ENCODE data around the gene HOXD10.

DNA sequence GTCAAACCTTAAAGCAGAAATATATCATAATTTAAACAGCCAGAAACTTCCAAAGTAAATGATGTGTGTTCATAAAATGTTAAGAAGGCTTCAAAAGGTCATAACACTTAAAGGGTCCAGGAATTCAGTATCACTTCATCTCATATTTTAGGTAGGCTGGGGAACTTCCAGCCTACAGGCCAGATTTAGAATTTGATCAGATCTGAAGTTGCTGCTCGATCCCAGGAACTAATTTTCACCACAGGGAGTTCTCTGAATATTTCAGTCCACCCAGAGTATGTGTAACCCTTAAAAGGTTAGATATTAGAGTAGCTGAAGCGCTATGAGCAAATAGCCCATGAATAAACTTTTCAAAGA, 1.7 kb downstream of the WIPF1 start:
- PRO-cap, 2 experiments: no peak in any of the 2 experiments

GRCh38 chr2:174606257-174606712, 8.7 kb upstream of the WIPF1 start:
- PRO-cap, 2 experiments: no peak in any of the 2 experiments

- PRO-cap, 2 experiments: no peak in any of the 2 experiments
Measured at GRCh38 chr2:174619688-174620118, 22.1 kb upstream of the WIPF1 start.

DNA sequence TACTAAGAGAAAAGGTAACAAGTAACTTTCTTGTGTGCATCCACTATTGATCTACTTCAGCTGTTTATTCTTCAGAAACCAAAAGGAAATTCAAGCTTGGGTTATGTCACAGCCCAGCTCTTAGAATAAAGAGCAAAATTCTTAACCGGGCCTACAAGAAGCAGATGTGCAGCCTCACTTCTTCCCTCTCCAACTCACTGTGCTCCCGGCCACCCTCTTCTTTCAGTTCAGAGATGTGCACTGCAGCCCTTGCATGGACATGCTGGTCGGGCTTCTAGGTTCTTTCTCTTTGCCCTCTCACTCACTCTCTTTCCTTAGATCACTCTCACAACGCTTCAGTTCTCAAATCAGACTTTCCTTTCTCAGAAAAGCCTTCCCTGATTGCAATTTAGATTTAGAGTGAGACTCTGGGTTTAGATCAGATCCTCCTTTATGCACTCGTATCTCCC, 104.1 kb downstream of the CHN1 start:
- PRO-cap, 2 experiments: no peak in any of the 2 experiments

DNA sequence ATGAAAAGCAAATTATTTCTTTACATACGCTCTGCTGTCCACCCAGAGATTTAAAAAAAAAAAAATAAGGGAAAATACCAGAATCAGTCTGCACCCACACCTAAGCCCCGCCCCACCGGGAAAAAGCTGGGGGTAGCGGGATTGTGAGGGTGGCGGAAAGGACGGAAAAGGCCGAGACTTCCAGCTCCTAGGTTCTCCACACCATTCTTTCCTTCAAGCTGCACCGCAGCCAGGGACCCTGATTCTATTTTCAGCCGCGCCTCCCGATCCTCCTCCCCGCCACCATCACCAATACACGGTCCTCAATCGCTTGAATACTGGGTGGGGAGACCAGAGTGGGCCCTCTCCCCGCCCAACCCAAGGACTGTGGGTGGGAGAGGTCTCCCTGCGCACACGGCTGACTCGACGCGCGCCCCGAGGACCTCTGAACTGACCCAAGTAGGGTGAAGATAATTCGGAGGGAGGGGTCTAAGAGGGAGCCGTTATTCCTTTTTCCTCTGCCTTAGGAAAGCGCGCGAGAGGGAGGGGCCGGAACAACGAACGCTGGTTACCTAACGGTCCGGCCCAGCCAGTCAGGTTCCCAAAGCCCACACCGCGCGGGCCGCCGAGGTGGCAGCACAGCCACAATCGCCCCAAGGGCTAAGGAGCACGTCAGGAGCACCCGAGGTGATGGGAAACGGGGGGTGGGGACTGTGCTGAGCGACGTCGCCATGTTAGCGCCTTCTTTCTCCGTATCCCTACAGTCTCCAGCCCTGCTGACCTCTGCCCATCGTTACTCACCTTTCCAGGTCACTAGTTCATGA, 532 bp downstream of the ATF2 start:
- PRO-cap, 2 experiments: peak in 2 of 2 experiments; most common plus-strand start position 141 of the sequence (in 1)

DNA sequence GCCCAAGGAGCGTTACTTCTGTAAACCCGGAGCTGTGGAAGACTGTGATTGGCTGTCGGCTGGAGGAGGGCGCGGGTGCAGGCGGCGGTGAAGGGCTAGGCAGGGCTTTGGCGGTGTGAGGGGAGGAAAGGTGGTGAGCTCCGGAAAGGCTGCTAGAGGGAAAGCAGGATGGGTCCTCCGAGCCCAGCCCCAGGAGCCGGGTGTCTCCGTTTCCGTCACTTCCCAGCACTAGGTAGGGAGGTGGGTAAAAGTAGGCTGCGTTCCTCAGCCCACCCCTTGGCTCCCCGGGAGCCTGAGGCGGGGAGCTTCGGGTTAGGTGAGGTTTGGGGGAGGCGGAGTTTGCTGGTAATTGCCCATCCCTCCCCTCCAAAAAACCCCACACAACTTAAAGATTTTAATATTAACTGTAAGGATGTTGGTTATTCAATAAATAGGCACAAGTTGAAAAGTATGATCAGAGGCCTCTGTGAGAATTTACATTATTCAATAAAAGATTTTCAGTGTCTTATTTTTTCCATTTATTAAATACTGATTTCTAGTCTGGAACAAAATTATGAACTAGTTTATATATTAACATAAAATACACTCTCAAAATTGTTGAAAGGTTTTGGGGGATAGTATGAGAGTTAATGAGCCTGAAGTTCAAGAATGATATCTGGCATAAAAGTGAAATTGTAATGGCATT, 600 bp upstream of the ATF2 start:
- PRO-cap, 2 experiments: peak in 2 of 2 experiments; most common plus-strand start position 51 of the sequence (in 1)

GRCh38 chr2:176079467-176080570, 3.9 kb downstream of the EVX2 start:
- PRO-cap, 2 experiments: no peak in any of the 2 experiments

- PRO-cap, 2 experiments: no peak in any of the 2 experiments
Measured at GRCh38 chr2:176111244-176111785, 4.2 kb downstream of the HOXD11 start.

- PRO-cap, 2 experiments: no peak in any of the 2 experiments
Measured at GRCh38 chr2:176116258-176116878, at the start of gene HOXD10. HOXD10 (plus strand) TSS chr2:176116778.

DNA sequence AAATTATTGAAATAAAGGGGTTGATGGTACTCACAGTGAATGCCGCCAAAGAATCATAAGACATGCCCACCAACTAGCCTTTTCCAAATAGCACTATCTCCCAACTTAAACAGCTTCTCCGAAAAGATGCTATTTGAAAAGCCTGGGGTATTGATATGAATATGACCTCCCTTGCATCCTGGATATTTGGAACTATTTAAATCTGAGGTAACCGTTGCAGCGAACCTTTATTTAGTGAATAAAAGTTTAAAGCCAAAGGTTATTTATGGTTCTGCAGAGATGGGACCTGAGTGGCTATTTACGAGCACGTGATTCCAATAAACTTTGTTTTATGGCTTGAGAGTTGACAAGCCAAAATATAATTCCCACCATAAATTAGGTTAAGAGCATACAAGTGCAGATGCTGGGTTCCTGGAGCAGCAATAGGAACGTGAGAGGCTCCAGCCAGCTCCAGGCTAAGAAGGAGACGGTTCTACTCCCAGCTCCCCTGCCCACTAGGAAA, 5.3 kb upstream of the HOXD4 start:
- PRO-cap, 2 experiments: no peak in any of the 2 experiments

- PRO-cap, 2 experiments: no peak in any of the 2 experiments
Measured at GRCh38 chr2:176174888-176175467, 13.5 kb upstream of the HOXD1 start.

DNA sequence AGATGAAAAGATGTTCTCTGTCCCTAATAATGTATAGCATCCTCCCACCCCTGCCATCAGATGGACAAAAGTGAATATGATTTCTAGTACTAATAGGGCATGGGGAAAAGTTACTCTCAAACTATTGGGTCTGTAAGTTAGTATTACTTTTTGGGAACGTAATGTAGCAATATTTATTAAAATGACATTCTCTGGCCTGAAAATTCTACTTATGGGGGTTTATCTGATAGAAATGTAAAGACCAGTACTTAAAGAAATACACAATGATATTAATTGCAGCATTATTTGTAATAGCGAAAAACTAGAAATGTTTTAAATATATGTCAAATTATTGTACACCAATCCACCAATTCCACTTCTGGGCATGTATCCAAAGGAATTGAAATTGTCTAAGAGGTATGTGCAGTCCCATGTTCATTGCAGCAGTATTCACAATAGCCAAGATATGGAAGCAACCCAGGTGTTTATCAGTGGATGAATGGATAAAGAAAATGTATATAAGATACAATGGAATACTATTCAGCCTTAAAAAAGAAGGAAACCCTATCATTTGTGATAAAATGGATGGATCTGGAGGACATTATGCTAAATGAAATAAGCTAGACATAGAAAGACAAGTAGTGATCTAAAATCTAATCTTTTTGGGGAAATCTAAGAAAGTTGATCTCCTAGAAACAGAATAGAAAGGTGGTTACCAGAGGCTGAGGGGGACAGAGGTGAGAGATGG, 2.5 kb downstream of the MTX2 start:
- PRO-cap, 2 experiments: no peak in any of the 2 experiments

DNA sequence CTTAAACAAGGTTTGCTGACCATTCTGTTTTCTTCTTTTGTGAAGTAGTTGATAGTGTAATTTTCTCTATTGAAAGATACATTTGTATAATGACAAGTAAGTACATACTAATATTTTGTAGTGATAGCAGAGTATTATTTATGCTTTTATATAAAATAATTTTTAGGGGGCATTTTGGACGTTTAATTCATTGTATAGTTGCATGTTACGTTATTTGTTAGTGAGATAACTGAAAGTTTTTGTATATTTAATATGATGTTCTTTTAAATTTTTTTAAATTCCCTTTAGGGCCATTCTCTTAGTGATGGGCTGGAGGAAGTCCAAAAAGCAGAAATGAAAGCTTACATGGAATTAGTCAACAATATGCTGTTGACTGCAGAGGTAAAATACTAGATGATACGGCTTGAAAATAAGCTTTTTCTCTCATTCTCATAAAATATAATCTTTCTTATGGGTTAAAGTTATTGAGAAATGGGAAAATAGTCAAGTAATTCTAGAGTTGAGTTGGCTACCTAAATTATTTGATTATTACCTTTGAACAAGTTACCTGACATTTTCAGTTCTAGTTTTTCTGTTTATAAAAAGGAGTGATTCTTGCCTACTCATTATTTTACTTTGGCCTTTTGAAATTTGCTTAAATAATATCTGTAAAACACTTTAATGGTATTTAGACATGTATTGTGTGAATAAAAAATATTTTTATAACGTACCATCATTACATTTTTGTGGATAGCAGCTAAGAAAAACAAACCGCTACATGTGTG, 58.9 kb downstream of the MTX2 start:
- PRO-cap, 2 experiments: no peak in any of the 2 experiments

DNA sequence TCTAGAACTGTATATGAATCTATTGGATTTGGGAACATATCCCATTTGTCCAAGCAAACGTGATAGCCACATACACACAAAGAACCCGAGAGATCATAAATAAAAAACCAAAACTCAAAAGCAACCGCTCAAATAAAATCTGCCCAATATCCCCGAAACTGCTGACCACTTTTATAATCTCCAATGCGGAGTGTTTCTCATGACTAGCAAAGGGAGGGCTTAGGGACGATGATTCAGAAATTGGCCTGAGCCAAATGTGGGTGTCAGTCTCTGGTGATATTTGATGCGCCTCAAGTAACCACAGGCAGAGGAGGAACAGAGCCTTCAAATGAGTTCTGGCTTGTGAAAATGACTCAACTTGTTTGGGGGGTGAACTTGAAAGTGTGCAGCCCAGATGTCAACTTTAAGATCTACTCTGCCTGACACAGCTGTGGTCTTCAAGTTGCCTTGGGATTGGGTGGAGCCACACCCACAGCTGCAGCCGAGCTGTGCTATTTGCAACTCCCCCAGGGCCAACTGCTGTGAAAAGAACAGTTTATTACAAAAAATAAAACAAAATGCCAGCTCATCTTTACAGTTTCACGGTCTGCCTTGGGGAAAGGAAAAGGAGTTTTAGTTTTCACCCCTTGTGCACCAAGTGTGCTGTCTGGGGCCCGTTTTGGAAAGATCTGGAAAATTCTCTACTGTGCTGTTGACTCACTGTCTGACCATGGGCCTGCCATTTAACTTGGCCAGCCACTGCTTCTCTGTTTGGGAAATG, 222.0 kb downstream of the MTX2 start:
- PRO-cap, 2 experiments: no peak in any of the 2 experiments

DNA sequence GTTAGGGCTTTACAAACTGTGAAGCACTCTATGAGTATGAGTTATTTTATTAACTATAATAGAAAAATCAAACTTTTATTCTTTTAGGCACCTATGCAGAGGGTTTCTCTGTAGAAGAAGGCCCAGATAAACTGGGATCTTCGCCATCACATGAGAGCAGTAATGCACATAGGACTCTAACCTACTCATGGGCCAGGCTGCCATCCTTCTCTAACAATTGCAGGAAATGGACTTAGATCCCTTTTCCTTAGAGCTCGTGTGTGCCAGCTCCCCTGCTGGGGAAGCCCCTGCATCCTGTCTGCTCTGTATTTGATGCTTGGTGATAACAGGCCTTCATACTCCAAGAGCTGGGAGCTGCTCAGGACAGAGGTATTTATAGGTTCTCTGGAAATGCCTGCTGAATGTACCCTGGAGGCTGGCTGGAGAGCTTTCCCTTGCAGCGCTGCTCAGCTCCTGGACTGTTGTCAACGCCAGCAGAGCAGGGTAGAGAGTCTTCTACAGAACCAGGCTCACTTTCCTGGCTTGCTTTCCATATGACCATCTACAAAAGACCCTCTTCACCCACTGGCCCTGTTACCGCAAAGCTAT, 249.6 kb downstream of the MTX2 start:
- PRO-cap, 2 experiments: no peak in any of the 2 experiments

DNA sequence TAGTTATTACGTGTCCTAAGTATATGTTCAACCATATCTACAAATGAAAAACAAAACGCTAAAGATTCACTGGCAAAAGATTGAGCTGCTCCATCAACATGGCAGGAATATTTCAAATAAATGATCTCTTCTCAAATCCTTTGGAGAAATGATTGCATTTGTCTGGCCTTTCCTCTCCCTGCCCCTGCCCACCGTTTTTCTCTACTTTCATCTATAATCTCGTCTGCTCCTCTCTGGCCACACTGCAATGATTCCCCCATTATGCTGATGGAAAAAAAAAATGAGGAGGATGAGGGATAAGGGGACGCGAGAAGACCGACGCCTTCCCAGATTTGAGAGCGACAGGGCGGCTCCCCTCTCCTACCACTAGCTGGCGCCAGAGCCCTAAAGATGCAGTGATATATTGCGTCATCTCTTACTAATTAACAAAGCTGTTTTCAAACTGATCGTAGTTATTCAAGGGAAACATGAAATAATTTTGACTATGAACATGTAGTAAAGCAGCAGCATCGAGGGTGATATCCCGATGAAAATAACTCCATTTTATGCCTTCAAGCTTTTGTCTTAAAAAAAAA, 48.1 kb upstream of the HNRNPA3 start:
- PRO-cap, 2 experiments: no peak in any of the 2 experiments

- PRO-cap, 2 experiments: no peak in any of the 2 experiments
Measured at GRCh38 chr2:177219665-177220031, 7.1 kb downstream of the HNRNPA3 start.

DNA sequence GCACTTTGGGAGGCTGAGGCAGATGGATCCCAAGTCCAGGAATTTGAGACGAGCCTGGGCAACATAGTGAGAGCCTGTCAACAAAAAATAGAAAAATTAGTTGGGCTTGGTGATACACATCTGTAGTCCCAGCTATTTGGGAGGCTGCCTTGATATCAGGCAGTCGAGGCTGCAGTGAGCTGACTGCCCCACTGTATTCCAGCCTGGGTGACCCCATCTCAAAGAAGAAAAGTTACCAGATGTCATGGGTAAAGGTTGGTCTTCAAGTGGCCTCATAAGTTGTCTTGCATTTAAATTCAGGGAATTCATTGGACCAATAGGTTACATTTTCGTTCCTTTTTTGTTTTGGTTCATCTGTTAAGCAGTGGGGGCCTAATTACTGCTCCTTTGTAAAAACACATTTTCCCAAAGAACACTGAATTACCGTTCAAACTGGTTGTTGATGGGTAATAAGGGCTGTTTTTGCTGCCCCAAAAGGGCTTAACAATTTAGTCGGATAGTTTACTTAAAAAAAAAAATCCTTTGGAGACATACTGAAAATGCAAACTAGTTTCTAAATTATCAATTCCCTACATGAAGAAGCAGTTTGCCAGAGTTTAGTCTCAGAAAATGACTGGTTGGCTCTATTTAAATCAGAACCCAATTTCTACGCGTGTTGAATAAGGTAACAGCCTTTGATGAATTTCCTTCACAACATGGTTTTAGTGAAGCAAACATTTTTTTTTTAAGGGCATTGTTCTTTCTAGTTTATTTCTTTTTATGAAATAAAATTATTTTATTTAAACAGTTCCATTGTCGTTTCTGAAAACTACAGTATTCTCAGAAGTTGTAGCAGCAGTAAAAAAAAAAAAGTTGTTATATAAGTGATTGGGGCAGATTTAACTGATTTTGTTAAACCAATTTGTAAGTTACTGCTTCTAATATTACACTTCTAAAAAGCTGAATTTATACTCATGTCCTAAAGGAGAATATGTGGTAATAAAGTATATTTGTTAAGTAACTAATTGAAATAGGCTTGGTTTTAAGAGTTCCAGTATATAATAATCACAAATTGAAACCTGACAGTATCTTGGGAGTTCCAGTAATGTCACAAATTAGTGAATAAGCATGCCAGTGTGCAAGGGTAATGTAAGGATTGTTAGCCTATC, 10.3 kb downstream of the HNRNPA3 start:
- PRO-cap, 2 experiments: no peak in any of the 2 experiments

GRCh38 chr2:177228511-177229301, 16.1 kb downstream of the HNRNPA3 start:
- PRO-cap, 2 experiments: no peak in any of the 2 experiments

- PRO-cap, 2 experiments: no peak in any of the 2 experiments
Measured at GRCh38 chr2:177232101-177232827, 19.7 kb downstream of the HNRNPA3 start.